Mononuclear cell (primary cell): ENCODE measurements around a stretch of chr2.

DNA sequence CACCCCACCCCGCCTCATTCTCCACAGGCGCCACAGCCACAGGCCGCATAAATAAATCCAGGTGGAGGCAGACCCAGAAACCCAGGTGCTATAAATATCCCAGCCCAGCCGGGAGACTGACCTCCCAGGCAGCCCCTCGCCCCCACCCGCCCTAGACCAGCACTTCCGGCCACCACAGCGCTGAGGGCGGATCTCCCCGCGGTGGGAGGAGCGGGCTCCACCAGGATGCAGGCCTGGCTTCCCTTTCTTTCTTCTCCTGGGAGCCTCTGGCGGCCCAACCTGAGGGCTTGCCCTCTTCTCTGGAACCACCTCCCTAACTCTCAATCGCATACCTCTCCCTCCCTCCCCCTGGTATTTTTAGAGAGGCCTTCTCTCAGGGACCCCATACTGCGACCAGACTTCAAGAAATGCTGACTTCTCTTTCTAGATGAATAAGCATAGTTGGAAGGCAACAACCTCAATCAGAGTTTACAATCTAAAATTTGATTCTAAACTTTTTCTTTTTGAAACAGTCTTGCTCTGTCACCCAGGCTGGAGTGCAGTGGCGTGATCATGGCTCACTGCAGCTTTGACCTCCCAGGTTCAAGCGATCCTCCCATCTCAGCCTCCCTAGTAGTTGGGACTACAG, 54.9 kb downstream of the PKDCC start:
- RRBS: 4% methylated on average over 4 of the region's 17 CpGs

GRCh38 chr2:42189703-42190570, 20.8 kb downstream of the EML4 start:
- RRBS: no CpG with 5 or more reads among the region's 5 CpGs

DNA sequence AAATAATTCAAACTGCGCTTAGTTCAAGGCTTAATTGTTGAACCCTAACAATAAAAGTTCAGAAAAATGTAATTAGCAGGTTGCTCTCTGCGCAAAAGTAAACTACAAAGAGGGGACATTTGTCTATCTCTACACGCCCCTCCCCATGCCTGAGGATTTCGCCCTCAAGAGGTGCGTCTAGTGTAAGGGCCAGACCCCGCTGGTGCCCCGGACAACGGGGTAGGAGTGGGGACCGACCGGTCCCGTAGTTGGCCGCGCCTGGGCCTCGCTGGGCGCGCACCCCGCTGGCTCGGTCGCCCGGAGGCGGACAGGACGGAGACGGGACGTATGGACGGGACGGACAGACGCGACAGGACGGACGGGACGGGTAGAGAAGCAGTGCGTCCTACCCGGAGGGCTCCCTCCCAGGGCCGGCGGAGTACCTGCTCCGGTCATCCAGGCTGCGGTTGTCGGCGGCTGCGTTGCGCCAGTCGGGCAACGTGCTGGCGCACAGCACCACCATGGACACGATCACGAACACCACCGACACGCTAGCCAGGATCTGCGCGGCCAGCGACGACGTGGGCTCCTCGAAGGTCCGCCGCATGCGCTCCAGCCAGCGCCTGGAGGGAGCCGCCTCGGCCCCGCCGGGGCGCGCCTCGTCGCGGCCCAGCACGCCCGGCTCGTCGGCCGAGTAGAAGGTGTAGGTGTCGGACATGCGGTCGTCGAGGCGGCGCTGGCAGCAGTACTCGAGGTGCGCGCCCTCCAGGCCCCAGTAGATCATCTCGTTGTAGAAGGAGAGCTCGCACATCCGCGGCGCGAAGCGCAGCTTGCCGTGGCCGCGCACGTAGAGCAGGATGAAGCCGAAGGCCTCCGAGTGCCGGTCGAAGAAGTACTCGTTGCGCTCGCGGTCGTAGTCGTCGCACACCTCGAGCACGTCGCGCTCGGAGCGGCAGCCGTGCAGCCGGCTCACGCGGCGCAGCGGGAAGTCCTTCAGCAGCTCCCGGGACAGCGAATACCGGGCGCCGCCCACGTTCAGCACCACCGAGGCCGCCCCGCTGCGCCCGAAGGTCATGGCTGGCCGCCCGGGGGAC, 998 bp downstream of the KCNG3 start:
- RRBS: 19% methylated on average over 42 of the region's 128 CpGs

GRCh38 chr2:42699371-42700342, 64.3 kb downstream of the OXER1 start:
- RRBS: no CpG with 5 or more reads among the region's 5 CpGs

DNA sequence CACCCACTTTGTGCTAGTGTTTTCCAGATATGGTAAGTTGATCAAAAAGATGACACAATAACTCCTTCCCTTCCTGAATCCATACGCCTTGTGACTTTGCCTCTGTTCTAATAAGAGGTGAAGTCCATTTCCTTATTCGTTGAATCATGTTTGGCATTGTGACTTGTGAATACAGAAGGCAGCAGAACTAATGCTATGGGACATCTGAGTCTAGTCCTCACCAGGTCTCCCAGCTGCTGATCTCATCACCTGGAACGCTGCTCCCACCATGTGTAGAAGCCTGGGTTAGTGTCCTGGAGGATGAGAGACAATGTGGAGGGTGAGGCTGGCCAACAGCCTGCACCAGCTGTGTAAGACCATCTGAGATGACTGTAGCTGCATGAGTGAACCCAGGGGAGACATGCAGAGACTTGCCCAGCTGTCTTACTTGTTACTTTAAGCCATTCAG, 3.4 kb upstream of the HAAO start:
- RRBS: no CpG with 5 or more reads among the region's 3 CpGs

- RRBS: 3% methylated on average over 41 of the region's 65 CpGs
Observed at GRCh38 chr2:42809764-42810345, 17.5 kb upstream of the HAAO start.

DNA sequence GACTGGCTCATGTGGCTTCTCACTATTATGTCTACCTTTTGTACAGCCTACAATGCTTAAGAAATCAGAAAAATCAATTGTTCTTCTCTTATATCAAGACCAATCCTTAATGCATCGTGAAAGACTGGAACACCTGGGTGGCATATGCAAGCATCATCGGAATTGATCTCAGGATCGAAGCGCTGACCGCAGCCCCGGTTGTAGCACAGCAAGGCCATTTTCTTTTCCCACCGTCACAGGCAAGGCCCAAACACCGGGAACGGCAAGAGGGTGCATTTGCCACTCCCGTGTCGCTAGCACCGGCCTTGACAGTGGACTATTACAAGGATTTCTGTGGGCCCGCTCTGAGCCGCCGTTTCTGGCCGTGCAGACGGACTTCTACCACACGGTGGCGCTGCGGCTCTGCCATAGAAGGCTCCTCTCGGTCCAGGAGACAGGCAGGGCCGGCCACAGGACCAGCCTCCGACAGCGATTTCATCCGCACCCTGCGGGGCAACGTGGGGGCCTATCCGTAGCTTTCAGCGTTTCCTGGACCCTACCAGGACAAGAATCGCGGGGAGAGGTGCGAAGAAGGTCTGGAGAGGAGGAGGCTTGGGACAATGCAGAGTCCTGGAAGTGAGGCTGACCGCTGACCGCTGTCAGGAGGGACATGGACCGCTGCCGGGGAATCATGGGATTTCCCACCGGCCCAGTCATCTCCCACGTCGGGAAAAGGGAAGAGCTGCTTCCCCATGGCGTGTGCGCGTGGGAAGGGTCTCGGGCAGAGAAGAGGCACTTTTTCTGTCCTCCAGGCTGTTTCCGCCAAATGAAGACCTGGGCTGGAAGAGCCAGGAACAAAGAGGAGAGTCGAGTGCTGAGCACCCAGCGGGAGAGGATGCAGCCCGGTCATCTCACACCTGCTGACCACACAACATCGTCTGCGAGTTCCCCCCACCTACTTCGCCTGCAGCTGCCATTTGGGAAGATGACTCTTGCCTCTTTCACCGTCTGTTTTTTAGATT, 35.3 kb upstream of the HAAO start:
- RRBS: 0% methylated on average over 1 of the region's 51 CpGs

DNA sequence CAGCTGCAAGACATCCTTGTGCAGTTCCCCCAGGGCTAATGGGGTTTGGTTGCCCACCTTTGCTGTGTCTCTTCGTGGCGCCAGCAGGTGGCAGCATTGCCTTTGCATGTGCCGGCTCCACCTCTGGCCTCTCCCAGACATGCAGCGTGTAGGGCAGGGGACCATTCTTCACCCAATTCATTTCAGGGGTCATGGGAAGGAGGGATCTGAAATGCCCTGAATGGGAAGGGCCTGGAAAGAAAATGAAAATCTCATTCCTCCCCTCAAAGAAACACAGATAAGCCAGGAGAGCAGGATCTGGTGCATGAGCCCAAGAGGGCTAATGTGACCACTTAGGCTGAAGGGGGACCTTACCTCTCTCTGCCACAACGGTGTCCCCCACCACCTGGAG, 36.6 kb upstream of the HAAO start:
- RRBS: no CpG with 5 or more reads among the region's 5 CpGs

GRCh38 chr2:42863949-42864305, 71.5 kb upstream of the HAAO start:
- RRBS: 100% methylated on average over 2 of the region's 8 CpGs

- RRBS: no CpG with 5 or more reads among the region's 5 CpGs
Observed at GRCh38 chr2:42908365-42908939, 116.1 kb upstream of the HAAO start.

GRCh38 chr2:42960354-42960611, 167.9 kb upstream of the HAAO start:
- RRBS: no CpG with 5 or more reads among the region's 6 CpGs

- RRBS: 24% methylated on average over 2 of the region's 40 CpGs
Observed at GRCh38 chr2:42974630-42975715, 182.6 kb upstream of the HAAO start.

DNA sequence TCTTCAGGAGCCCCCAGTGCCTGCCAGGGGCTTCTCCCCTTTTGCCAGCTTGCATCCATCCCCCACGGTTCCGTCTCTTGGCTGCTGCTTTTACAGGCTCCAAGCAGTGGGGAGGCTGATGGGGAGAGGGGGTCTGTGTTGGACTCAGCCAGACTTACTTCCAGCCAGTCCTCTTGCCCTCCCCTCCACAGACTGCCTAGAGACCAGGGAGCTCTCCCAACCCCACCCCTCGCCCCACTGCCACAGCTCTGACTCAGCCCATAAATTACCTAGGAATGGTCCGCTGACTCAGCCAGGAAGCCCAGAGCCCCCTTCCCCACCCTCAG, 184.7 kb downstream of the ZFP36L2 start:
- RRBS: no CpG with 5 or more reads among the region's 4 CpGs

GRCh38 chr2:43107083-43107480, 119.3 kb downstream of the ZFP36L2 start:
- RRBS: no CpG with 5 or more reads among the region's 3 CpGs

GRCh38 chr2:43134363-43134968, 91.9 kb downstream of the ZFP36L2 start:
- RRBS: no CpG with 5 or more reads among the region's 20 CpGs

- RRBS: no CpG with 5 or more reads among the region's 8 CpGs
Observed at GRCh38 chr2:43219654-43219884, 6.8 kb downstream of the ZFP36L2 start.

GRCh38 chr2:43219885-43220782, 6.3 kb downstream of the ZFP36L2 start:
- RRBS: 3% methylated on average over 11 of the region's 27 CpGs

- RRBS: no CpG with 5 or more reads among the region's 2 CpGs
Observed at GRCh38 chr2:43222365-43222697, 4.1 kb downstream of the ZFP36L2 start.

- RRBS: no CpG with 5 or more reads among the region's 4 CpGs
Observed at GRCh38 chr2:43269754-43270264, 43.4 kb upstream of the ZFP36L2 start.